H7 (cell line): ENCODE measurements around the genes OAS1 and RASAL1.

GRCh38 chr12:112705106-112705312 is 86.5 kb upstream of the RPH3A start:
- RAMPAGE, long total RNA, result no peak

DNA sequence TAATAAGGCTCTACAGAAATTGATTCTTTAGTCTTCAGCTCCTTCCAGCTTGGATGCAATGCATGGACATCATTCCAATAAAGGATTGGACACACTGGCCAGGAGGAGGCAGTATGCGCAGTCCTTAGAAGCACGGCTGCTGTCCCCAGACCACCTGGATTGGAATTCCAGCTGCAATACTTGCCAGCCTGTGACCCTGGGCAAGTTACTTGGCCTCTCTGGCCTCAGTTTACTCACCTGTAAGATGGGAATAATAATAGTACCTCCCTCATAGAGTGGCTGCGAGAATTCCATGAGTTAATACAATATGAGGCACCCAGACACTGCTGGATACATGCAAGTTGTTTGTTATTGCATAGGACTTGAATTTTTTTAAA is 12.1 kb downstream of the RPH3A start:
- RAMPAGE, long total RNA, result no peak

DNA sequence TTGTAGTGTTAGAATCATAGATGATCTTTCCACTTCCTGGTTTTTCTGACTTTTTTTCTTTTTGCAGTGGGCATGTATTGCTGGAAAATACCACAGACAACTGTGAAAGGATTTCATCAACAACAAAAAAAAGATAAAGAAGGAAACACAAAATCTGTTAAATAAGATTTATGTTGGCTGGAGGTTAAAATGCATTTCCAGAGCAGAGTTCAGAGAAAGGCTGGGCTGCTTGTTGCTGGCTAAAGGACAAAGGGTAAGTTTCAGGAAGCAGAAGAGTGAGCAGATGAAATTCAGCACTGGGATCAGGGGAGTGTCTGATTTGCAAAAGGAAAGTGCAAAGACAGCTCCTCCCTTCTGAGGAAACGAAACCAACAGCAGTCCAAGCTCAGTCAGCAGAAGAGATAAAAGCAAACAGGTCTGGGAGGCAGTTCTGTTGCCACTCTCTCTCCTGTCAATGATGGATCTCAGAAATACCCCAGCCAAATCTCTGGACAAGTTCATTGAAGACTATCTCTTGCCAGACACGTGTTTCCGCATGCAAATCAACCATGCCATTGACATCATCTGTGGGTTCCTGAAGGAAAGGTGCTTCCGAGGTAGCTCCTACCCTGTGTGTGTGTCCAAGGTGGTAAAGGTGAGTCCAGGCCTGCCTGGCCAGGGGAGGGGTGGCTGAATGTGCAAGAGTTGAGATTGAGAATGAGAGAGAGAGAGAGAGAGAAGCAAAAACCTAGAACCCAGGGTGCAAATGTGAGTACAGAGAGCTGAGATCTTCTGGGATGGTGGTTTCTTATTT is at the start of gene OAS1:
Gene OAS1, plus strand, starts transcription at position 377 of the 793 bp plus-strand sequence.
- RAMPAGE, long total RNA, result no peak

DNA sequence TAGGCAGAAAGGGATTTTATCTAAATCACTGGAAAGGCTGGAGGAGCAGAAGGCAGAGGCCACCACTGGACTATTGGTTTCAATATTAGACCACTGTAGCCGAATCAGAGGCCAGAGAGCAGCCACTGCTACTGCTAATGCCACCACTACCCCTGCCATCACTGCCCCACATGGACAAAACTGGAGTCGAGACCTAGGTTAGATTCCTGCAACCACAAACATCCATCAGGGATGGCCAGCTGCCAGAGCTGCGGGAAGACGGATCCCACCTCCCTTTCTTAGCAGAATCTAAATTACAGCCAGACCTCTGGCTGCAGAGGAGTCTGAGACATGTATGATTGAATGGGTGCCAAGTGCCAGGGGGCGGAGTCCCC is 7.2 kb upstream of the OAS2 start:
- RAMPAGE, long total RNA, result no peak

- RAMPAGE, long total RNA, result no peak
Observed at GRCh38 chr12:113111113-113111653, 24.4 kb downstream of the RASAL1 start.

DNA sequence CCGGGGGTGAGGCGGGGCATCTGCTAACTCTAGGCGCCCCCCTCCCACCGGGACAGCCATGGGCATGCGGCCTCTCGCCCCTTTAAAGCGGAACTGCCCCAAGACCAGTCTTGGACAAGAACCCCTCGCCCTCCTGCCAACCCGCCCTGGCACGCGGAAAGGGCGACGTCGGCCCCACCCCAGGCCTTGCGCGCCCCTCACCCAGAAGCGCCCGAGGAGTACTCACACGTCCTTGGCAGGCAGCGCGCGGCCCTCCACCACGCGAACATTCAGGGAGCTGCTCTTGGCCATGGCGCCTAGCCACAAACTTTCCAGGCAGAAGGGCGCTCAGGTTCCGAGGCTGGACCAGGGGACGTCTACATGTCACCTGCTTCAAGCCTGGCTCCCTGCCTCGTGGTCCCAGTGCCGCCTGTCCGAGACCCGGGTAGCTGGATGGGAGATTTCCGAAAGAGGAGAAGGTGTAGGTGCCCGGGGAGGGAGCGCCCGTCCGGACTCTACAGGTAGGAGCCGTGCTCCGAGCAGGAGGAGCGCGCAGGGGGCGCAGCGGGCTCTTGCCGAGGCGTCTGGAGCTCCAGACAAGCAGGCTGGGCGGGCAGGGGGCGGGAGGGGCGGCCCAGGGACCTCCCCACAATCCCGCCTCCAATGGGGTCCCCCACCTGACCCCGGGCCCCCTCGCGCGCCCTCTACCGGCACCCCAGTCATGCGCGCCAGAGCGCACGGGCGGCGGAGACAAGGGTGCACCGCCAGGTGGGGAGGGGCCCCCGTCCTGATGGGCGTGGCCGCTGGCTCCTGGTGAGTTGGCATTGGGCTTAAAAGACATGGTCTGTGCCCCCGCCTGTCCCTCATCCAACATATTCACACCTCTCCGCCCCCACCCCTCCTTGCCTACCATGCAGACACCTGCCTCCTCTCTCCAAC is at the start of gene RASAL1:
Gene RASAL1, minus strand, starts transcription at position 590 of the 918 bp plus-strand sequence.
- RAMPAGE, long total RNA, result no peak

DNA sequence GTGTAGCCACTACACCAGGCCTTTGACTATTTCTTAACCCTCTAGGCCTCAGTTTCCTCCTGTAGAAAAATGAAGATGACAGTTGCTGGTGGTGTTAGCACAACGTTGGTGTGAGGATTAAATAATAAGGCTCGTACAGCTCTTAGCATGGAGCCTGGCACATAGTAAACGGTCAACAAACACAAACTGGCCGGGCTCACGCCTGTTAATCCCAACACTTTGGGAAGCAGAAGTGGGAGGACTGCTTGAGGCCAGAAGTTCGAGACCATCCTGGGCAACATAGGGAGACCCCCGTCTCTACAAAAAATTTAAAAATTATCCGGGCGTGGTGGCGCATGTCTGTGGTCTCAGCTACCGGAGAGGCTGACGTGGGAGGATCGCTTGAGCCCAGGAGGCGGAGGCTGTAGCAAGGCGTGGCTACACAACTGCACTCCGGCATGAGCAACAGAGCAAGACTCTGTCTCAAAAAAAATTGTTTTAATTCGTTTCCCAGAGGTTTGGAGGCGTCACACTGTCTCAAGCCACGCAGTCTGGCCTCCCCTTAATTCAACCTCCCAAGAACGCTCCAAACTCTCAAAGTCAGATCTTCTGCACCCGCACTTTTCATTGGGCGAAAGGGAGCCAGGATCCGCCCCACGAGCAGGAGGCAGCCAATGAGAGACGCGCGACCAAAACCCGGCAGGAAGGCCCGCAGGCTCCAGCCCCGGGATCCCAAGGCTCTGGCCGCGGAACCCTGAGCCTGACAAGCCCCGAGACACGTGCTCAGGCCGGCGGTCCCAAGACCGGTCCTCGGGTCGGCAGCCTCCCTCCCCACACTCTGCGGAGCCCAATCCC is 699 bp downstream of the DDX54 start:
- RAMPAGE, long total RNA, result no peak

DNA sequence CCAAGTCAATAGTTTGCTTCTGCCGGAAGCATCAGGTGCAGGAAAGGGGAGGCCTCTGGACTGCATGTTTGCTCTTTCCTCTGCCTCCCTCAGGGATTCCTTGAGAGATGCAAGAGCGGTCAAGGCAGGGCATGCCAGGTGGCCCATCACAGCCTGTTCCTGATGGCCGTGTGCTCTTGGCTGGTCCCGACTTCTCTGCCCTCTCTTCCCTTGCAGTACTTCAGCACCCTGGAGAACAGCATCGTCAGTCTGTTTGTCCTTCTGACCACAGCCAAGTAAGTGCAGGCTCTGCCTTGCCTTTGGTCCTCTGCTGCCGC is 51.7 kb downstream of the TPCN1 start:
- RAMPAGE, long total RNA, result no peak

GRCh38 chr12:113276967-113277737 is 55.9 kb downstream of the TPCN1 start:
- RAMPAGE, long total RNA, result no peak

GRCh38 chr12:113332663-113333327 is 2.1 kb downstream of the SLC8B1 start:
- RAMPAGE, long total RNA, result no peak

GRCh38 chr12:113407853-113408385 is 4.2 kb upstream of the SDS start:
- RAMPAGE, long total RNA, result no peak

DNA sequence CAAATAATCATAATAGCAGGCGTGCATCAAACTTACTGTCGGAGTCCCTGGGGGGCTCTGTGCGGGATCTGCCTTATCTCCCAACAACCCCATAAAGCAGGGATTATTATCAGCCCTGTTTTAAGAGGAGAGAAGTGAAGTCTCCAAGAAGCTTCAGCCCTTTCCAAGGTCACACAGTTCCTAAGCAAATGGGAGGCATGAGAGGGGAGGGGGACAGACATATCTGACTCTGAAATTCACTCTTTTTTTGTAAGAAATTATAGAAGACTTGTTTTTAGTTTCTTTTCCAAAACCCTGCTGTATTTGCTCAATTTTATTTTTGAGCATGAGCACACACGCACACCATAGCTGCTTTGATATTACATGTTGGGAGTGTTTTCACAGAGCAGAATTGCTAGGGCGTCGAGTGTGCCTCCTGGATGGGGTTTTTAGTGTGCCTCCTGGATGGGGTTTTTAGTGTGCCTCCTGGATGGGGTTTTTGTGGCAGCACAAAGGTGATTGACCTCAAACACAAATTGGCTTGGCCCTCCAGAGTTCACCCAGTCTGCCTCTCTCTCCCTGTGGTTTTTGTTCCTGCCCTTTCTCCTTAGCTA is 27.3 kb downstream of the TBX3 start:
- RAMPAGE, long total RNA, result no peak

- RAMPAGE, long total RNA, result no peak
Observed at GRCh38 chr12:114668638-114669146, 15.3 kb downstream of the TBX3 start.

- RAMPAGE, long total RNA, result no peak
Observed at GRCh38 chr12:114669914-114670328, 14.1 kb downstream of the TBX3 start.

DNA sequence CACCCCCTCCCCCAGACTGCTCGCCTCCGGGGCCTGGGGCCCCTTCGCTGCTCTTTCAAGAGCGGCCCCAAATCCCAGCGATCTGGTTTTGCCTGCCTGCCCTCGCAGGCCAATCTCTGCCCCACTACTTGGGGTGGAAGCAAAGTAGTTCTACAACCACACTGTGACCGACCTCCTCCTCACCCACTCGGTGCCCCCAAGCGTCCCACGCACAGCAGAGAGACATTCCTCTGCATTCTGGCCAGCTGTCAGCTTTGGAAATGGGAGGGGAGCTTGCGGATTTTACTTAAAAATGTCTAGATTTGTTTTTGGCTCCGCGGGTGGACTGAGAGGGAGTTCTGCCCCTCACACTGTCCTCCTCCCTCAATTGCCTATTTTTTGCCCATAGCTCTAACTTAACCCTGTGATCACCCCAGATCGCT is 2.5 kb upstream of the TBX3 start:
- RAMPAGE, long total RNA, result no peak

DNA sequence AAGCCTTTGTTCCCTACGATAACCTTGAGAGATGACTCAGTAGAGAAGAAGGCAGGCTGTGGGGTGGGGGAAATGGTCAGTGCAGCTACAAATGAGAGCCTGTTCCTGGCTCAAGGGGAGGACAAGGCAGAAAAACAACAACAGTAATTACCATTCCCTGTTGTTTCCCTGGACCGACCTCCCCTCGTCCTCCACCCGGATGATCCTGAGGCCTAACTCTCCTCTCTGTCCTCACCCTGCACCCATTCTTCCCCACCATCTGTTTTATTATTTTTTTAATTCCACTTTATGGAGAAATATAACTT is 90.4 kb upstream of the TBX3 start:
- RAMPAGE, long total RNA, result no peak

DNA sequence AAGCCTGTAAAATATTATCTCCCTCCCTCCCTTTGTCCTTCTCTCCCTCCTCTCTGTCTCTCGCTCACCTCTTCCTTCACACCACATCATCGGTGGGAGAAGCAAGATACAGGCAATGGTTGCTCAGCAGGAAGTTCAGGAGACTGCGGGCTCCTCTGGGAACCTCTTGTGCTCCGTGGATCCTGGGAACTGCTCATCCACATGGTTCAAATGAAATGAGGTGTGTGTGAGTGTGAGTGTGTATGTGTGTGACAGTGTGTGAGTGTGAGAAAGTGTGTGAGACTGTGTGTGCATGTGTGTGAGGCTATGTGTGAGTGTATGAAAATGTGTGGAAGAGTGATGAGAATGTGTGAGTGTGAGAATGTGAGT is 219.5 kb upstream of the TBX3 start:
- RAMPAGE, long total RNA, result no peak

DNA sequence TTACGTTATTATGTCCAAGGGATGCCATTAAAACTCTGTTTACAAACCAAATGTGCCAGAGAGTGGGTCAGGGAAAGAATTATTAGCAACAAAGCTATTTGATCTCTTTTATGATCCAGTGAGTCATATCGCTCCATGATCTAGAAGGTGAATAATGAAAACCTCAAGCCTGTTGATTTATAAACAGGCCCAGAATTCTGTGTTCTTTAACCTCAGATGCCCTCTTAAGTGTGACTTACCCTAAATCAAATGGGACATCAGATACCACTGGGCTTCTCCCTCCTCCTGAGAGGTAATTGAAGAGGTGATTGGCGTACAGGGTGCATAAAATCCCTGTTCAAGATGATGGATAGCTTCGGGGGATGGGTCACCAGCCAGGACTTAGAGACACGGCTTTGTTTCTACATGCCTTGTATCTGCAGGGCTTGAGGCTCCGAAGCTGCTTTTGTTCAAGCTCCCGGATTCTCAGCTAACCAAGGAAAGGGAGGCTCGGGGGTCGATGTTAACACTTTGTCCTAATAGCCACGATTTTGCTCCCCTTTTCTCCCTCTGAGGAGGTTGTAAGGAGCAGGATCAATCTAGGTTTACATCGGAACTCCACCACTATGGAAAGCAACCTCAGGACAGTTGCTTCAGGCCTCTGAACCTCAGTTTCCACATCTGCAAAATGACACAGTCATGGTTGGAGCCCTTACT is 230.5 kb upstream of the TBX3 start:
- RAMPAGE, long total RNA, result no peak

GRCh38 chr12:115004504-115004919 is 320.5 kb upstream of the TBX3 start:
- RAMPAGE, long total RNA, result no peak

DNA sequence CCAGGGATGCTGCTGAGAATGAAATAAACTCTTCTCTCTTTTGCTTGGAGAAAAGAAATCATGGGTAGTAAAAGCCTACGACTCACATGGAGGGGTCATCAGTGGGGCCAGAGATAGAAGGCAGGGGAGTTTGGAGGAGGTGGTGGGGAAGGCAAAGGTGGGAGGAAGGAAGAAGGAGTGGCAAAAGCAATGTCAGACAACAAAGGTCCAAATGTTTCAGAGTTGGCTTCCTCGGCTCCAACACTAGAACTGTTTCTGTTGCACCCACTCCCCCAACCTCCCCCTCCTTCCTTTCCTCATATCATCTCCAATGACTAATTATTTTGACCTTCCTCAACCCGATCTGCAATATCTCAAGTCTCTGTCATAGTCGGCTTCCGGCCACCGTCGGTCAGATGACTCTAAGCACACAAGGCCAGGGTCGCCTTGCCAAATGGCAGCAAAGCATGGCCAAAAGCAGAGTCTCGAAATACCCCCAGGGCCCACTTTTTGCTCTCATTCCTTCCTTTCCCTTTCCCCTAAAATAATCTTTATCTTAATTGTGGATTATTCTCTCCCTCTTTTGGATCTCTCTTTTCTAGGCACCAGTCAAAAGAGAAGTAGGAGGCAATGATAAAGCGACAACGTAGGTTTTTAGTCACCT is 637.0 kb upstream of the TBX3 start:
- RAMPAGE, long total RNA, result no peak